ENCODE results near the genes CDK5RAP2 and FBXW2.

- PRO-cap, 2 experiments: no peak in any of the 2 experiments
- RAMPAGE, long total RNA, 5 experiments: no peak in any of the 5 experiments
Observed at GRCh38 chr9:120129680-120129985, 450.3 kb downstream of the CDK5RAP2 start.

DNA sequence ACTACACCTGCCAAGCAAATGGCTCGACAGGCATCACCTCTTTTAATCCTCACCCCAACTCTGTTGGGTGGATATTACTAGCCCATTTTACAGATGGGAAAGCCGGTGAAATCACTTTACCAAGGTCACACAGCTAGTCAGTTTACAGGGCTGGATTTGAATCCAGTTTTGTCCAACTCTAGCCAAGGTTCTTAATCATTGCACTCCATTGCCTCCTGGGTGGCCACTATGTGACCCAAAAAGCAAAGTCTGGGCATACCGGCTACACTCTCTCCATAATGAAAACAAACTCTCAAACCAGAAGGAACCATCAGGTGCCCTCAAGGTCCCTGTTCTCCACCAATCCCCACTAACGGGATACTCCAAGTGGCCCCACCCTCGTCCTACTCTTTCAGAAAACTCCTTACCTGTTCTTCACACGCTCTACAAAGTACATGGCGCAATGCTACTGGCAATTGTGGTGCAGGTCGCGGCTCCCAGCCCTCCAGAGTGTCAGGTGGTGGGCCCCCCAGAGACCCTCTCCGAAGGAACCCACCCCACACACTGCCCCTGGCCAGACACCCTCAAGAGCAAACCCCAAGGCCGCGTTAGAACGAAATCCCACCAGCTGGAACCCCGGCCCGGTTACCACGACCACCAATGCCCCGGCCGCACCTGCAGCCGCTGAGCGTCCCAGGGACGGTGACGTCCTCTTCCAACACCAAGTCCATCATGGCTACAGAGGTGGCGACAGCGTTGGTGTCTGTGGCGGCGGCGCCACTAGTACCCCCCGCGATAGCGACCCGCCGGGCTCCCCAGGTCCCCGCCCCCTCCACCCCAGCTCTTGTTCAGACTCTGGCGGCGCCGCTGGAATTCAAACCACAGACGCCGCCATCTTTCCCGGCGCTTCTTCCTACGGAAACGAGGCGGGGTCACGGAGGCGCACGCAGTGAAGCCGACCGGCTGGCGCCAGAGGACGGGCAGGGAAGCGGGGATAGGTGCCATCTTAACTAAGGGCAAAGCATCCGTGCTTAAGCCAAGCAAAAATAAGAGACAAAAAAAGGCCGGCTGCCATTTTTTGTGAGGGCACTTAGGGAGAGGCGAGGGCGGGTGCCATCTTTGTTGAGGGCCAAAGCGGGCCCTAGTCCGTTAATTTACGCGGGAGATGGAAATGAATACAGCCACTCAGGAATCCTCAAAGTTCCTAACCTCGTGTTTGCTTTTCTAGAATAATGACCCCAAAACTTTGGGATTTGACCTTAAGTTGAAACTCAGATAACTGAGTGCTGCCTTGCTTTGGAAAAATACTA is at the start of gene CDK5RAP2:
Gene CDK5RAP2, minus strand, starts transcription at position 902 of the 1,289 bp plus-strand sequence.
- PRO-cap, 2 experiments: peak in 2 of 2 experiments; most common plus-strand start position 951 of the sequence (in 1); most common minus-strand start position 890 of the sequence (in 1)
- RAMPAGE, long total RNA, 5 experiments: start-site peak on the minus strand in 5 of 5 experiments, centred at positions 718 to 897 of the sequence, 21 to 528 reads per replicate

GRCh38 chr9:120605031-120605591 is 25.1 kb upstream of the CDK5RAP2 start:
- PRO-cap, 2 experiments: no peak in any of the 2 experiments
- RAMPAGE, long total RNA, 5 experiments: no peak in any of the 5 experiments

DNA sequence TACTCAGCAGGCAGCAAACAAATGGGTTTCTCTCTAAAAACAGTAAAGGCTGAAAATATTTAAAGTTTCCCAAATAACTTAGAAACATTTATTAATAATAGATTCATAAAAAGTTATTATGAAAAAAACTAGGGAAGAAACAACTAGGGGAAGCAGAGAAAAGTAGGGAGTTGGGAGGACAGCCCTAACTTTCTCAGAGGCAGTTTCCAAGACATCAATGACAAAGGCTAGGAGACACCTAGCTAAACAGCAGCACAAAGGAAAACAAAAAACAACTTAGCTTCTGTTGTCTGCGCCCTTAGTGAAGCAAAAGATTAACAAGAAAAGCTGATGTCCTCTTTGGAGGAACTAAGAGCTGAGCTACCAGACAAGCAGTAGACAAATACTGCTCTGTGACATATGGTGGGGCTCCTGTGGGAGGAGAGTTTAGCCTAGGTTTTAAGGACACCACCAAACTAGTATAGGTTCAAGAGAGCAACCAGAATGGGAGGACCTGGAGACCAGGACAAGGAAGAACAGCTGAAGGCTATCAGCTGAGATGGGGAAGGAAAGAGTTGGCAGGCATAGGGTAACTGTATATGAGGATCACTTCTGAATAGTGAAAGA is 27.4 kb downstream of the FBXW2 start:
- PRO-cap, 2 experiments: no peak in any of the 2 experiments
- RAMPAGE, long total RNA, 5 experiments: no peak in any of the 5 experiments

GRCh38 chr9:120778560-120779183 is 14.5 kb downstream of the FBXW2 start:
- PRO-cap, 2 experiments: no peak in any of the 2 experiments
- RAMPAGE, long total RNA, 5 experiments: no peak in any of the 5 experiments

GRCh38 chr9:120792590-120793952 is at the start of gene FBXW2:
Gene FBXW2 (minus strand): TSS chr9:120793416.
- PRO-cap, 2 experiments: peak in 2 of 2 experiments; most common plus-strand start chr9:120793469 (in 1); most common minus-strand start chr9:120793391 (in 2)
- RAMPAGE, long total RNA, 5 experiments: start-site peak on the plus strand in 1 of 5 experiments, at chr9:120793463-120793523 at its widest, 18 reads per replicate; start-site peak on the minus strand in 3 of 5 experiments, at chr9:120793259-120793421 at its widest, 44 to 2,582 reads per replicate

- PRO-cap, 2 experiments: no peak in any of the 2 experiments
- RAMPAGE, long total RNA, 5 experiments: no peak in any of the 5 experiments
Observed at GRCh38 chr9:120830842-120831074, 12.0 kb downstream of the PSMD5 start.

GRCh38 chr9:120841840-120842615 is 694 bp downstream of the PSMD5 start:
- PRO-cap, 2 experiments: peak in 1 of 2 experiments; most common plus-strand start chr9:120842508 (in 1)
- RAMPAGE, long total RNA, 5 experiments: no peak in any of the 5 experiments

- PRO-cap, 2 experiments: no peak in any of the 2 experiments
- RAMPAGE, long total RNA, 5 experiments: no peak in any of the 5 experiments
Observed at GRCh38 chr9:120852175-120852868, 9.6 kb upstream of the PSMD5 start.

DNA sequence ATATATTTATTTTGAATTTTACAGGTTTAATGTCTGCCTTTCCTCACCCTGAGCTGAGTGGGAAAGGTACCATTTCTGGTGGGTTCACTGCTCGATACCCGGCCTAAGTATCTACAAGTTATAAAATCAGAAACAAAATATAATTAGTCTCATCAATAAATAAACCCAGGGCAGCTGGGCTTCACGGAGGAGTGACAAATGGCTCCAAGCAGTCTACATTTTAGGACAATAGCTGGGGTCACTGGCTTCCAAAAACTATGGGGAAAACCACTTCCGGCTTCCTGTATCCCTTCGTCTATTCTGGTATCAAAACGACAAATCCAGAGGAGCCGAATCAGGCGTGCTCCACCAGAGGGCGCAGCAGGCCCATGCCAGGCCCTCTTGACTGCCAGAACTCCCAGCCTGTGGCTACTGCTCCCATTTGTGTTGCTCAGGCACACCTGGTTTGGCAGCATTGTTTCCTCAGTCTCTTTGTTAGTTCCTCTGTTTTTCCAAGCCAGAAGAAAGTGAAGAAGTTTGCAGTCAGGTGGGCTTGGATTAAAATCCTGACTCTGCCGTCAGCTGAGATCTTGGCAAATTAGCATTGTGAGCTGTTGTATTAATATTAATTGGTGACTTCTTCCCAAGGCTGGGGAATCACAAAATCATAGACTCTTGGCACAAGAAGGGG is 11.5 kb upstream of the RAB14 start:
- PRO-cap, 2 experiments: peak in 2 of 2 experiments; most common minus-strand start position 302 of the sequence (in 2)
- RAMPAGE, long total RNA, 5 experiments: no peak in any of the 5 experiments

- PRO-cap, 2 experiments: no peak in any of the 2 experiments
- RAMPAGE, long total RNA, 5 experiments: no peak in any of the 5 experiments
Observed at GRCh38 chr9:121228608-121229110, 27.0 kb upstream of the RAB14 start.

GRCh38 chr9:121260934-121261577 is 6.9 kb upstream of the GSN start:
- PRO-cap, 2 experiments: no peak in any of the 2 experiments
- RAMPAGE, long total RNA, 5 experiments: no peak in any of the 5 experiments

GRCh38 chr9:121289858-121289986 is 21.8 kb downstream of the GSN start:
- PRO-cap, 2 experiments: no peak in any of the 2 experiments
- RAMPAGE, long total RNA, 5 experiments: no peak in any of the 5 experiments

DNA sequence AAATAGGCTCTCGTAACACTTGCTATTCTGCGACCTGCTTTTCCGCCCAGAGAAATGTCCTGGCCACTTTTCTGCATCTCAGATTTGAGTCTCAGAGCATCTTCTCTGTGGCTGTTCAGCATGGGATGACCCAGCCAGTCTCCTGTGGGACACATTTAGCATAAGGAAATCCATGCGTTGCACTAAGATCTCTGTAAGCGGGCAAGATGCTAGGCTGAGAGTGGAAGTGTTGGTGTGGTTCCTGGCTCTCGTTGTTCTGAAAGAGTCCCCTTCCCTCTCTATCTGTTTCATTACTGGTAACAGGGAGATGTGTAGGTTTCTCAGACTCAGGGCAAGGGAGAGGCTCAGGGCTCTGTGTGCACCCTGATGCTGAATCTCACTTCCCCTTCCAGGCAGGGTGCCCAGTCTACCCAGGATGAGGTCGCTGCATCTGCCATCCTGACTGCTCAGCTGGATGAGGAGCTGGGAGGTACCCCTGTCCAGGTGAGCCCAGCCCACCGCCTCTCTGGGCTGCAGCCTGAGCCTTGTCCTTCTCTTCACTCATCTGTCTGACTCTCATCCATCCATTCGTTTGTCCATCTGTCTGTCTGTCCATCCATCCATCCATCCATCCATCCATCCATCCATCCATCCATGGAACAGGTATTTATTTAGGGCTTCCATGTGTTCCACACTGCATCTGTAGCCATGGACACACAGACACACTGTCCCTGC is 45.7 kb downstream of the STOM start:
- PRO-cap, 2 experiments: no peak in any of the 2 experiments
- RAMPAGE, long total RNA, 5 experiments: start-site peak on the plus strand in 1 of 5 experiments, centred at position 449 of the sequence, 29 reads per replicate

DNA sequence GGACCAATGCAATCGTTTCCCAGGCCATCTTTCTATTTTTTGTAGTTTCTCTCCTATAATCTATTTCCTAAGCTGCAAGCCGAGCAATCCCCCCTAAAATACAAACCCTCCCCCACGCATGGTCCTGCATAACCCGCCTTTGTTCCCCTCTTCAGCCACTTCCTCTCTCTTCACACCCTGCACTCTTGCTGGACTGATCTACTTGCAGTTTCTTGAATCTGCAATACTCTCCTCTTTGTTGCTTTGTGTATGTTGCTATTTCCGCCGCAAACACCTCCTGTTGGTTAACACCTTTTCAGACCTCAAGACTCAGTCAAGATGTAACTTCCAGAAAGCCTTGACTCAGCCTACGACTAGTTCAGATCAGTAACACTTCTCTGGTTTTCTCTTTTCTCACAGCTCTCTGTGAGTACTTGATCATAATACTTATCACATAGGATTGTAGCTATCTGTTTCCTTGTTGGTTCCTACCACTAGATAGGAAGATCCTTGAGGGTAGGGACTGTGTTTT is 16.4 kb downstream of the STOM start:
- PRO-cap, 2 experiments: no peak in any of the 2 experiments
- RAMPAGE, long total RNA, 5 experiments: no peak in any of the 5 experiments

GRCh38 chr9:121369248-121369674 is 789 bp downstream of the STOM start:
- PRO-cap, 2 experiments: no peak in any of the 2 experiments
- RAMPAGE, long total RNA, 5 experiments: no peak in any of the 5 experiments

DNA sequence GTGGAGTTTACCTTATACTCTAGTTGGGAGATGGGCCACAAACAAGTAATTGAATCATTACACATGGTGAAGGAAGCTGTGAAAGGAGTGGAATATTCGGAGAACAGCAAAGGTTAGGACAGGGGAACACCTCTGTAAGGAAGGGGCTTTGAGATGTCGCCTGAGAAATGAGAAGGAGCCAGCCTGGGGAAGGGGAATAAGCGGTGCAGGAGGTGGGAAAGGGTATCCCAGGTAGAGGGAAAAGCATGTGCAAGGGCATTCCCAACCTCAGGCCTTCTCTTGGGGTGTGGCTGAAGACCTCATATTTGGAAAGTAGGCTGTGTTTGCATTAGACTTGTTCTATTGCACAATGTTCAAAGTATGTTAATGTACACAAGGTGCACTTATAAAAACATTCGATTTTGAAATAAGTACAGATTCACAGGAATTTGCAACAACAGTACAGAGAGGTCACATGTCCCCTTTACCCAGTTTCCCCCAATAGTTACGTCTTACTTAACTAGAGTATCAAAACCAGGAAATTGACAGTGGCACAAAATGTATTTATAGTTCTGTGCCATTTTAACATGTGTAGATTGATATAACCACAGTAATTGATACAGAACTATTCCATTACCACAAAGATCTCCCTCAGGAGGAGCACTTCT is 2.4 kb upstream of the STOM start:
- PRO-cap, 2 experiments: no peak in any of the 2 experiments
- RAMPAGE, long total RNA, 5 experiments: no peak in any of the 5 experiments

DNA sequence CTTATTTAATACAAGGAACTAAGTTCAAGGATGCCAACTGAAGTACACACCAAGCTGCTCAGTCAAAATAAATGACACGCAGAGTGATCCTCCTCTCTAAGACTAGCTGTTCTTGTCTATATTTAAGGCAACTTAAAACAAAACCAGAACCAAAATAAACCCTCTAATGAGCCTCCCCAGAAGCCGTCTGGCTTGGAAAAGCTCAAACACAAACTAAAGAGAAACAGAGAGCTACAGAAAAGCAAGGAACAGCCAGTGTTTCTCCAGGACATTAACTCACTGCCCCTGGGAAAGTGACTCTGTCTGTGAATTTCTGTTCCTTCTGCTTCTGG is 15.0 kb downstream of the GGTA1 start:
- PRO-cap, 2 experiments: no peak in any of the 2 experiments
- RAMPAGE, long total RNA, 5 experiments: no peak in any of the 5 experiments

- PRO-cap, 2 experiments: no peak in any of the 2 experiments
- RAMPAGE, long total RNA, 5 experiments: no peak in any of the 5 experiments
Observed at GRCh38 chr9:121556388-121556787, 56.7 kb upstream of the GGTA1 start.

GRCh38 chr9:121567356-121568200 is 67.9 kb upstream of the GGTA1 start:
- PRO-cap, 2 experiments: no peak in any of the 2 experiments
- RAMPAGE, long total RNA, 5 experiments: no peak in any of the 5 experiments